ENCODE results near the gene FAM104A.

GRCh38 chr17:70661143-70661692 is 491.9 kb downstream of the KCNJ2 start:
- PRO-cap: no peak
CAGE:
- cytosol, long polyA plus RNA: no peak
- long polyA plus RNA: no peak
- nucleus, long polyA plus RNA: no peak

DNA sequence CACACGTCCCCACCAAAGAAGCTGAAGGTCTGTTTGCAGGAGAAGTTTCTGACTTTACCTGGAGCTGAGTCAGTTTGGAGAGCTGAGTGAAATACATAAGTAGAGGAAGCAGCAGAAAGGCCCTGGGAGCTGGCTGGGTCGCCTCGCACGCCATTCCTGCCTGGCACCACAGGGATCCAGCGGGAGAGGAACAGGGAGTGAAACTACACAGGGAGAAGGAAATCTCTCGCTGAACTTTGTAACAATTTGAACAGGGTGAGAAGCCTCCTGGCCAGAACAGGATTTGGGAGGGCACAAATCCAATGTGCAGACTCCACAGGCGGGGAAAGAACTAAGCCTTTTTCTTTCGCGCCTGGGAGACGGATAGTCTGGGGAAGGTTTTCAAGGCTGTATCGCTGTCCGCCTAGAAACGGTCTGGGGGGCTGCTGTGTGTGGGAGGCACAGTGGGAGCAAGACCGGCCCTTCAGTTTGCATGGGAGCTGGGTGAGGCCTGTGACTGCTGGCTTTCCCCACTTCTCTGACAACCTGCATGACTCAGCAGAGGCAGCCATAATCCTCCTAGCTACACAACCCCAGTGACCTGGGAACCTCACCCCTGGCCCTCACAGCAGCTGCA is 778.4 kb downstream of the KCNJ2 start:
- PRO-cap: no peak
CAGE:
- cytosol, long polyA plus RNA: no peak
- long polyA plus RNA: no peak
- nucleus, long polyA plus RNA: no peak

GRCh38 chr17:71966196-71966850 is 154.5 kb upstream of the SOX9 start:
- PRO-cap: no peak
CAGE:
- cytosol, long polyA plus RNA: no peak
- long polyA plus RNA: no peak
- nucleus, long polyA plus RNA: no peak

- PRO-cap: no peak
CAGE:
- cytosol, long polyA plus RNA: no peak
- long polyA plus RNA: no peak
- nucleus, long polyA plus RNA: no peak
Observed at GRCh38 chr17:72410802-72411554, 290.2 kb downstream of the SOX9 start.

GRCh38 chr17:72427230-72427927 is 306.6 kb downstream of the SOX9 start:
- PRO-cap: no peak
CAGE:
- cytosol, long polyA plus RNA: no peak
- long polyA plus RNA: no peak
- nucleus, long polyA plus RNA: no peak

GRCh38 chr17:72514705-72515329 is 394.0 kb downstream of the SOX9 start:
- PRO-cap: no peak
CAGE:
- cytosol, long polyA plus RNA: no peak
- long polyA plus RNA: no peak
- nucleus, long polyA plus RNA: no peak

DNA sequence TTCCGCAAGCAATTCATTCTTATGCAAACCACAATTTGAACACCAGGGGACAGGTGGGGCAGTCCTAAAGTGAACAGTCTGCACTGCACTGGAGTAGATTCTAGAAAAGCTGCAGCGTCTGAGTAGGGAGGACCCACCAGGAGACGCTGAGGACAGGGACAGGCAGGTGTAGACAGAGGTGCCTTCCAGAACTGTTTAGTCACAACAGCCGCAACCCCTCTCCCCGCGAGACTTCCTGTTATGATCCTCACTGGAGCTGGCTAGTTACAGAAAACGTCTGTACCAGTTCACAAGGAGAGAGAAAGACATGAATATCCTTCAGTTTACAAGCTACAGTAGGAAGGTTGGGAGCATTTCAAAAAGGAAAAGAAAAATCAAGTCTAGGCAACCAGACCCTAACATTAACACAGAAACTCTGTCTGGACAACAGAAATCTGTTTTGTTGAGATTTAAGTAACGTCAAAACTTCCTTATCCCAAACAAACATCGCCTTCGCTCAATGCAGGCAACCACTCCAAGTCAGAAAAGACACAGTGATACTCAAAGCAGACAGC is 467.4 kb downstream of the SOX9 start:
- PRO-cap: no peak
CAGE:
- cytosol, long polyA plus RNA: no peak
- long polyA plus RNA: no peak
- nucleus, long polyA plus RNA: no peak

- PRO-cap: no peak
CAGE:
- cytosol, long polyA plus RNA: no peak
- long polyA plus RNA: no peak
- nucleus, long polyA plus RNA: no peak
Observed at GRCh38 chr17:72614975-72615720, 477.3 kb downstream of the SLC39A11 start.

DNA sequence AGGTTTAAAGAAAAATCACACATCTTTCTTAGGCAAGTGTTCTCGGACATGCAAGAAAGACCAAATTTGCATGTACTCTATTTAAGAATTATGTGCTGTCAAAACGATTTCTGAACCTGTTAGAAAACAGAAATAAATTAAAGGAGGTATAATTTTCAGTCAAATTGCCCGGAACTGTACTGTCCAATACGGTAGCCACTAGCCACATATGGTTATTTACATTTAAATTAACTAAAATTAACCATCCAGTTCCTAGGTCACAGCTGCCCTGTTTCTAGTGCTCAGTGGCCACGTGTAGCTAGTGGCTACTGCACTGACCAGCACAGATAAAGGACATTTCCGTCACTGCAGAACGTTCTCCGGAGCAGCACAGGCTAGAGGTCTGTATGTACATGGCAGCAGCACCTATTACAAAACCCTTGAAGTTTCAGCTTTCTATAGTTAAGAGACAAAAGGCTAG is 4.3 kb downstream of the FAM104A start:
- PRO-cap: no peak
CAGE:
- cytosol, long polyA plus RNA: no peak
- long polyA plus RNA: no peak
- nucleus, long polyA plus RNA: no peak

DNA sequence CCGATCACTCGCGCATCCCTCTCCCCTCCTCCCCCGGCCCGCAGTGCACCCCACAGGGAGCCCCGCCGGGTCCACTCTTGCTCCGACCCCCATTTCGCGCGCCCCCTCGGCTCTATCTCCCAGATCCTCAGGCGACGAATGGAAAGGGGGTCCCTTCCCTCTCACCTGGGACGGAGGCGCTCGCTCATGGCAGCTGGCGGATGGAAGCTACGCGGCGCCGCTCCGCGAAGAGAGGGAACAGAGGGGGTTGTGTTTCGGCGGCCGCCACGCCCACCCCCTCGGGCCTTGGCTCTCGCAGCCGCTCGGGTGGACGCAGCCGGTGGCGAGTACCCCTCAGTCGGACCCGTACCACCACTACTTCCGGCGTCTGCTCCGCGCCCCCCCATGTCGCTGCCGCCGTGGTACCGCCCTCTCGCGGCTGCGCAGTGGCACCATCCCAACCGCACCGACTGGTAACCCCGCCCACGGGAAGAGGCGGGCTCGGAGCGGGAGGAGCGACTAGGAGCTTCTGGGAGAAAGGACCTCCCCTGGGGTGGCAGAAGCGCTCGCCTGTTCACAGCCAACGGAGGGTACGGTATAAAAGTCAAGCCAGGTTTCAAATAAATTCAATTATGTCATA is at the start of gene FAM104A:
Gene FAM104A (minus strand): TSS at position 474 of the 619 bp plus-strand sequence.
- PRO-cap: no peak
CAGE:
- cytosol, long polyA plus RNA: start-site peak on the minus strand centred at position 369 of the sequence, 75 bp wide, 582 and 1,029 reads in 2 replicates
- long polyA plus RNA: no peak
- nucleus, long polyA plus RNA: no peak

- PRO-cap: no peak
CAGE:
- cytosol, long polyA plus RNA: no peak
- long polyA plus RNA: no peak
- nucleus, long polyA plus RNA: no peak
Observed at GRCh38 chr17:73261974-73262759, 487 bp upstream of the CPSF4L start.

GRCh38 chr17:73262798-73263031 is 1.0 kb upstream of the CPSF4L start:
- PRO-cap: no peak
CAGE:
- cytosol, long polyA plus RNA: no peak
- long polyA plus RNA: no peak
- nucleus, long polyA plus RNA: no peak

- PRO-cap: no peak
CAGE:
- cytosol, long polyA plus RNA: no peak
- long polyA plus RNA: no peak
- nucleus, long polyA plus RNA: no peak
Observed at GRCh38 chr17:73298449-73298825, 13.4 kb downstream of the CDC42EP4 start.

GRCh38 chr17:73300309-73300686 is 11.5 kb downstream of the CDC42EP4 start:
- PRO-cap: no peak
CAGE:
- cytosol, long polyA plus RNA: no peak
- long polyA plus RNA: no peak
- nucleus, long polyA plus RNA: no peak

- PRO-cap: unidirectional peak, plus-strand start at chr17:74004635
CAGE:
- cytosol, long polyA plus RNA: no peak
- long polyA plus RNA: no peak
- nucleus, long polyA plus RNA: no peak
Observed at GRCh38 chr17:74004445-74004809, 199.1 kb upstream of the RPL38 start.

DNA sequence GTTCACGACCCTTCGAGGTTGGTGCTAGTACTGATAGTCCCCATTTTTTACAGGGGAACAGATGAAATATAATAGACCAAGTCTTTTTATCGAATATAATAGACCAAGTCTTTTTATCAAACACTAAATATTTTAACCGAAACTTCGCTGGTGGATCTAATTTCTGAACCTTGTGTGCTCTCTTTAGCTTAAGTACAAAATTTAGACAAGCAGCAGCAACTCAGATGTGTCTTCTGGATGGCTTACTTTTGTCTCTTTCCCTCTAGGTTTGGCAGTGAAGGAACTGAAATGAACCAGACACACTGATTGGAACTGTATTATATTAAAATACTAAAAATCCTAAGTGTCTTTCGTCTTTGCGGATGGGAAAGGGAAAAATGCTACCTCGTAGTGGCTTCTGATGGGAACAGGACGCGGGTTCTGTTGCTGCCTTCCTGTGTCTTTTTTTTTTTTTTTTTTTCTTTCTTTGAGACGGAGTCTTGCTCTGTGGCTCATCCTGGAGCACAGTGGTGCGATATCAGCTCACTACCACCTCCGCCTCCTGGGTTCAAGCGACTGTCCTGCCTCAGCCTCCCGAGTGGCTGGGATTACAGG is 3.7 kb upstream of the TTYH2 start:
- PRO-cap: no peak
CAGE:
- cytosol, long polyA plus RNA: no peak
- long polyA plus RNA: start-site peak on the plus strand centred at position 296 of the sequence, 34 bp wide, 337 and 197 reads in 2 replicates
- nucleus, long polyA plus RNA: no peak

GRCh38 chr17:74380078-74380453 is 12.8 kb downstream of the GPR142 start:
- PRO-cap: no peak
CAGE:
- cytosol, long polyA plus RNA: no peak
- long polyA plus RNA: no peak
- nucleus, long polyA plus RNA: no peak

GRCh38 chr17:74442596-74443702 is 11.1 kb downstream of the GPRC5C start:
- PRO-cap: unidirectional peak, plus-strand start at chr17:74443052
CAGE:
- cytosol, long polyA plus RNA: no peak
- long polyA plus RNA: no peak
- nucleus, long polyA plus RNA: no peak

- PRO-cap: no peak
CAGE:
- cytosol, long polyA plus RNA: no peak
- long polyA plus RNA: no peak
- nucleus, long polyA plus RNA: no peak
Observed at GRCh38 chr17:74451153-74451641, 15.2 kb upstream of the CD300A start.

GRCh38 chr17:74512376-74513278 is 18.6 kb downstream of the CD300LB start:
- PRO-cap: no peak
CAGE:
- cytosol, long polyA plus RNA: no peak
- long polyA plus RNA: no peak
- nucleus, long polyA plus RNA: no peak

Measured in A549 (cell line).